HepG2 (cell line): ENCODE data around the genes TAMM41 and PPARG.

DNA sequence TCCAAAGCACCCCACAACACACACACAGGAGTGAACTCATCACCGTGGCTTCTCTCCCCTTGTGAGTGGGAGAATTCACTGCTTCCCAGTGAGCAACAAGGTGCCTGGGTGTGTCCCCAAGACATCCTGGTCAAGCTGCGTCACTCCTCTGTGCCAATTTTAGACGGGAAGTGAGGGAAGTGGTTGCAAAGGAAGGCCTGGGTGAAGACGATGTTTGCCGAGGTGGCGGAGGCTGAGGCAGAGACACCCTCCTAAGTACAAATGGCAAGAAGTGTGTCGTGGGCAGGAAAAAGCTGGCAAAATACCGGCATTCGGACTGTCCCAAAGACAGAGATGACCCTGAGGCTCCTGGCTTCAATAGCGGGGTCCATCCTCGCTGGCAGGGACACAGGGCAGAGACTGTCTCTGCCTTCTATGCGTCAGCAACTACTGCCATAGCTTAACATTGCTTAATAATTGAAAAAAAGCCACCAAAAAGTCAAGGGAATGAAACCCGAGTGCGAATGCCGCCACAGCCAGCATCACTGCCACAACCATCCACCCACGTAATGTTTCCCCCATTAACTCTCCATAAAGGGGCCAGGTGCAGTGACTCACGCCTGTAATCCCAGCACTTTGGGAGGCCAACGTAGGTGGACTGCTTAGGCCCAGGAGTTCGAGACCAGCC lies 72.8 kb downstream of the VGLL4 start:
- RRBS, 2 experiments = no CpG with 5 or more reads among the region's 19 CpGs
CAGE:
- cytosol, long polyA minus RNA = no peak
- cytosol, long polyA plus RNA = no peak
- long polyA plus RNA = no peak
- nucleus, long polyA minus RNA = no peak
- nucleus, long polyA plus RNA = no peak

- RRBS, 2 experiments = no CpG with 5 or more reads among the region's 15 CpGs
CAGE:
- cytosol, long polyA minus RNA = no peak
- cytosol, long polyA plus RNA = no peak
- long polyA plus RNA = no peak
- nucleus, long polyA minus RNA = no peak
- nucleus, long polyA plus RNA = no peak
Observed at GRCh38 chr3:11590988-11591935, 52.5 kb downstream of the VGLL4 start.

- RRBS, 2 experiments = no CpG with 5 or more reads among the region's 25 CpGs
CAGE:
- cytosol, long polyA minus RNA = no peak
- cytosol, long polyA plus RNA = no peak
- long polyA plus RNA = no peak
- nucleus, long polyA minus RNA = no peak
- nucleus, long polyA plus RNA = no peak
Observed at GRCh38 chr3:11609963-11610794, 33.5 kb downstream of the VGLL4 start.

DNA sequence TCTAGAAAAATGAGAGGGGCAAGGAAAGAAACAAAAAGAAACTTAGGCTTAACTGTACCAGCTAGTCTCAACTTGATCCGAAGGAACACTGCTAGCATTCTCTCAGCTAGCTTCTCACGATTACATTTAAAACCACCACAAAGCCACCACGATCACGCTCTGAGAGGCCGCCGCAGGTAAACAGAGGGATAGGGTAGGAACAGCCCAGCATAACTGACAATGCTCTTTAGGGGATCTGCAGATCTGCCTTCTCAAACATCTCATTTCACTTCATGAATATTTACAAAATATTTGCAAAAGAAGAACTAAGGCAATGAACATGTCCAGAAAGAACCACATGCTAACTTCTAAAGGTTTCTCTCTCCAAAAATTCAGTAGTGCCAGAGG lies 19.0 kb downstream of the VGLL4 start:
- RRBS, 2 experiments = no CpG with 5 or more reads among the region's 6 CpGs
CAGE:
- cytosol, long polyA minus RNA = no peak
- cytosol, long polyA plus RNA = no peak
- long polyA plus RNA = no peak
- nucleus, long polyA minus RNA = no peak
- nucleus, long polyA plus RNA = no peak

DNA sequence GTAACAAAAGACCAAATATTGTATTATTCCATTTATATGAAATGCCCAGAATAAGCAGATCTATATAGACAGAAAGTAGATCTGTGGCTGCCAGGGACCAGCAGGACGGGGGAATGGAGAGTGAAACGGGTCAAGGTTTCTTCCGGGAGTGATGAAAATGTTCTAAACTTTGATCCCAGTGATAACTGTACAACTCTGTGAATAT lies 18.0 kb downstream of the VGLL4 start:
- RRBS, 2 experiments = no CpG with 5 or more reads among the region's 3 CpGs
CAGE:
- cytosol, long polyA minus RNA = no peak
- cytosol, long polyA plus RNA = no peak
- long polyA plus RNA = no peak
- nucleus, long polyA minus RNA = no peak
- nucleus, long polyA plus RNA = no peak

DNA sequence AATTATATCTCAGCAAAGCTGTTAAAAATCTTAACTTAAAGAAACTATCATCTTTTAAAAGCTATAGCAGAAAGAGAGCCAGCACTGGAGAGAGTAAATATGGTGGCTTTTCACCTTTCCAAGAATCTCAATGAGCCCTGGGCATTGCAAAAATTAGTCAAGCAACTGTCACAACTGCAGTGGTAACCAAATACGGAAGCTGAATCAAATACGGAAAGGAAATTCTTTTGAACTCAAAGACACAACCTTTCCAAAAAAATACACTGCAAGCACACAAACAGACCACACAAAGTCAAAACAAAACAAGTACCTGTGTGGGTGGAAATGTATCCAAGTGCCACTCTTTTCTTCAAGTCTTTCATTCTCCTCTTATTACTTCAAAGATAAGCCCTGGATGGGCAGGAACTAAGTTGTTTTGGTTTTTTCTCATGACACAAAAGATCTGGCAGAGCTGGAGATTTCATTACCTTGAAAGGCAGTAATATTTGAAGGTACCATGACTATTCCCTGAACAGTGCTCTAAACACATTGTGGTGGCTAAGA lies 17.6 kb downstream of the VGLL4 start:
- RRBS, 2 experiments = no CpG with 5 or more reads among the region's 2 CpGs
CAGE:
- cytosol, long polyA minus RNA = no peak
- cytosol, long polyA plus RNA = no peak
- long polyA plus RNA = no peak
- nucleus, long polyA minus RNA = no peak
- nucleus, long polyA plus RNA = no peak

DNA sequence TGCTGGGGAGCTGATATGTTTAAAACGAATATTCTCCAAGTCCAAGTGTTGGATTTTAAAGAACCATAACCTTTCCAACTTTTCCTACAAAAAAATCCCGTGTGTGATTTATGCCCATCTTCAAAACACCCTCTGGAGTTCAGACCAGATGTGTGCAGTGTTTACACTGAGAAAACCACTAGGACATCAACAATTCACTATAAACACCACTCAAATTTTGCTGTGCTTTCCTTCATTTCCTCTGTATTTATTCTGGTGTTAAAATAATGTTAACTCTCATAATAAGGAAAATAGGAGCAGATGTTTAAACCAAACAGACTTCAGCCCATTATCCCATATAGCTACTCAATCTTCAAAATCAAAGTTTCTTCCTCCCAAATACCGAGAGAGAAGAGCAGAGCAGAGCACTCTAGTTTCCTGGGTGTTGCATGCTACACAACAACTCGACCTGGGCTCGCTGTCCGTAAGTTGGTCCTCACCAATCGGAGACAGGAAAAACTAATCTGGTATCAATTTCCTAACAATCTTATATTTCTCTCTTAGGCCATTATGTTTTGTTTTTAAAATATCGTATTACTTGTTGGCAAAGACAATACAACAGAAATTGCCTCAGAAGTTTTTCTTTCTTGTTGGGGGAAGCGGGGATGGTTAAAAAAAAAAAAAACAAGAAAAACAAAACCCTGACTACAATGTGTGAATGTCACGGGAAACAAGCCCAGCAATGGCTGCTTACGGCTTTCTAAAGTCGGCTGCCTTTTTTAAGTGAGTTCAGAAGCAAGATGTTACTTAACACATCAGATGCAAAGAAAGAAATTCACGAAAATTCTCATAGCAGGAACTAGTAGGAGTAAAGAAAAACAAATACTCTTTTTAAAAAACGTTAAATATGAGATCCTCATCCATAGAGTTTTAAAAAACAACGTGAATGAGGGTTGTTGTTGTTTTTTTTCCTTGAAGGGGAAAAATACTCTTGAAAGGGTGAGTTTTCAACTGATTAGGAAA lies 2.0 kb downstream of the VGLL4 start:
- RRBS, 2 experiments = no CpG with 5 or more reads among the region's 15 CpGs
CAGE:
- cytosol, long polyA minus RNA = no peak
- cytosol, long polyA plus RNA = no peak
- long polyA plus RNA = no peak
- nucleus, long polyA minus RNA = no peak
- nucleus, long polyA plus RNA = no peak

DNA sequence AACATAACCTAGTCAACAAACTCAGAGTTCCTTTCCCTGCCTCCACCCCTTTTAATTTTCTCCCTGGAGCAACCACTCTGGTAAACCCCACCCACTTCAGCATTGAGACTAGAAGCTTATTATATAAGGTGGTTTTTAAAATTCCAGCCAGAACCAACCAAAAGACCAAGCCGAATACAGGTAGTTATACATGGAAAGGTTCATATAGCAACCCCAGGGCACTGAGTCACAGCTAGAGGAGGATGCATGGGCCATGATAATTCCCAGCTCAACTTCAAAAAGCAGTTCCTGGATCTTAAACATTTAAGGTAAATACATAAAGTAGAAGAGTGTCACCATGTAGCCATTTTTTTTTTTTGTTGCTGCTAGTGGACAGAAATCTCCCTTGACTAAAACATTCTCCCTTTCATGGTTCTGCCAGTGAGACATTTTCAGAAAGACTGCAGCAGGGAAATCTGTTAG lies 54.8 kb downstream of the TAMM41 start:
- RRBS, 2 experiments = no CpG with 5 or more reads among the region's 1 CpG
CAGE:
- cytosol, long polyA minus RNA = no peak
- cytosol, long polyA plus RNA = no peak
- long polyA plus RNA = no peak
- nucleus, long polyA minus RNA = no peak
- nucleus, long polyA plus RNA = no peak

DNA sequence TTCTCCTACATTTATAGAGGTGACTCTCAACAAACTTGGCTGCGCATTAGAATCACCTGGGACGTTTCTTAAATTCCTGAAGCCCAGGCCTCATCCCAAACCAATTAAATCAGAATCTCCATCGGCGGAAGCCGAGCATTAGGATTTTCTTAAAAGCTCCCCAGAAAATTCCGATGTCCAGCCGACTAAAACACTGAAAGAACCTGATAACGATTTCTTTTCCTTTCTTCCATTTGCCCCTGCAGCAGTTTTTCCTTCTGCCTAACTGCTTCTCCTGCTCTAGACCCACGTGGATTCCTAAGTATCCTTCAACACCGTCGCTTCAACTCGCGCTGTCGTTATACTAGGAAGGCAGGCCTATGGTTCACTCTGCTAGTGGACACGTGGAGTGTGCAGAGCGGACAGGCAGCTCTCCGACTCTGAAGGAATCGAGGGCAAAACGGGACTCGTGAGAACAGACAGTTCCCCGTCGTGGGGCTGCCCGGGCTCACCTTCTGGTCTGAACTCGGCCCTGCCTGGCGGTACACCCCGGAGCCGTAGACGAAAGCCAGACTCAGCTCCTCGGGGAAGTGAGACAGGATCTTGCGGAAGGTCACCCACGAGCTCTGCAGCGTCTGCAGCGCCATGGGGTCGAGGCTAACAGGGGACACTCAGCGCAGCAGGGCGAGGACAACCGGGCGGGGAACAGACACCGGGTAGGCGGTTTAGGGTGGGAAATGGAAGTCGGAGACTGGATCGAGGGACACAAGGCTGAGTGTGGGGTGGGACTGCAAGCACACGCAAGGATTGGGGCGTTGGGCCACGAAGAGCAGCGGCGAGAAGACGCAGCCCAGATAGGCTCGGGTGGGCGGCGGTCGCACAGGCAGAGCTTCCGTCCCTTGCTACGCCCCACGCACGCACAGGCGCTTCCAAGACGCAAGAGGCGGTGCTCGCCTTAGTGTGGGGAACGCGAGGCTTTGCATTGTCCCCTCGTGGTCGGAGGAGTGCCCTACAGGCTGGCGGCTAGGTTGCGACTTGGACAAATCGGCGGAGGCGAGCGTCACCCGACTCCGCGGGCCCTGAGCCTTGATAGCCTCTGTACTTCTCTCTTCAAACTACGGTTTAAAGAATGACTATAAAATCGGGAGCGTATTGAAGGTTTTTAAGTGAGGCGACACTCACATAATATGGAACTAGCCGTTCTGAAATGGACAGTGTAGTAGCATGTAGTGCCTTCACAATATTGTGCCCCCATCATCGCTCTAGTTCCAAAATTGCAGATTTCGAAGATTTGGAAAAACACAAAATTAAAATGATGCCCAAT lies at the start of gene TAMM41:
Gene TAMM41, minus strand, starts transcription at position 875 of the 1,303 bp plus-strand sequence.
- RRBS, 2 experiments = 2% methylated on average over 4 of the region's 80 CpGs
CAGE:
- cytosol, long polyA minus RNA = start-site peak on the minus strand centred at position 856 of the sequence, 43 bp wide, 136 reads
- cytosol, long polyA plus RNA = no peak
- long polyA plus RNA = no peak
- nucleus, long polyA minus RNA = no peak
- nucleus, long polyA plus RNA = start-site peak on the minus strand centred at position 863 of the sequence, 46 bp wide, 156 and 406 reads in 2 replicates

DNA sequence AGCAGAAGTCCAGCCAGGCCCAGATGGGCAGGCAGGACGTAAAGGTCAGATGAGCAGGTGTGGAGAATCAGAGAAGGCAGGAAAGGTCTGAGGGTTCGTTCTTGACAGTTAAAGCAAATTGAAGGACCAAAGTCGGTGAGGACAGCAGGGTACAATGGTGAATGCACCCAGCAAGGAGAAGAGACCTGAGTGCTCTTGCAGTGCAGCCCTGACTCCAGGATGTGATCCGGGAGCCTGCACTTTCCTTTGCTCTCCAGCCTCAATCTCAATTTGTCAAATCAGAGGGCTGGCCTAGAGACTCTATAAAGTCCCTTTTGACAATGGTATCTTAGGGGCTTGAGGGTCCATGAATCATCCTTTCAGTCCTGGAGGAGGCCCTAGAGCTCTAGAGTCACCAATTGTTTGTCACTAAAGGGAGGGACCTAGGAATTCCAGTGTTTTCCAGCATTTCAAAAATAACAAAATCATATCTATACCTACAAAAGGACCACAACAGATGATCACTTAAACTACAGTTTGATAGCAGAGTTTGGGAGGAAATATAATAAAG lies 9.3 kb downstream of the TIMP4 start:
- RRBS, 2 experiments = no CpG with 5 or more reads among the region's 4 CpGs
CAGE:
- cytosol, long polyA minus RNA = no peak
- cytosol, long polyA plus RNA = no peak
- long polyA plus RNA = no peak
- nucleus, long polyA minus RNA = no peak
- nucleus, long polyA plus RNA = no peak

- RRBS, 2 experiments = 2 to 5% methylated on average over 54 of the region's 121 CpGs
CAGE:
- cytosol, long polyA minus RNA = start-site peak on the plus strand at chr3:12287910-12287950, 14 reads
- cytosol, long polyA plus RNA = start-site peak on the plus strand at chr3:12287873-12287930, 19 and 48 reads in 2 replicates
- long polyA plus RNA = start-site peak on the plus strand at chr3:12287871-12287998, 130 and 113 reads in 2 replicates
- nucleus, long polyA minus RNA = no peak
- nucleus, long polyA plus RNA = start-site peak on the plus strand at chr3:12287906-12287966, 25 and 55 reads in 2 replicates
Observed at GRCh38 chr3:12287323-12288449, 1.2 kb upstream of the PPARG start.

GRCh38 chr3:12288450-12289463 lies at the start of gene PPARG:
TSS of gene PPARG (plus strand) at chr3:12289070.
- RRBS, 2 experiments = under 1 to 2% methylated on average over 21 of the region's 55 CpGs
CAGE:
- cytosol, long polyA minus RNA = start-site peak on the plus strand at chr3:12288987-12289041, 31 reads
- cytosol, long polyA plus RNA = start-site peak on the plus strand at chr3:12288985-12289092, 27 and 37 reads in 2 replicates
- long polyA plus RNA = start-site peak on the plus strand at chr3:12288997-12289051, 43 and 32 reads in 2 replicates
- nucleus, long polyA minus RNA = no peak
- nucleus, long polyA plus RNA = start-site peak on the plus strand at chr3:12288484-12288834, 32 and 36 reads in 2 replicates; start-site peak on the plus strand at chr3:12288997-12289052, 22 and 72 reads in 2 replicates

GRCh38 chr3:12397917-12398692 lies 86.2 kb upstream of the TSEN2 start:
- RRBS, 2 experiments = no CpG with 5 or more reads among the region's 4 CpGs
CAGE:
- cytosol, long polyA minus RNA = no peak
- cytosol, long polyA plus RNA = no peak
- long polyA plus RNA = no peak
- nucleus, long polyA minus RNA = no peak
- nucleus, long polyA plus RNA = no peak

DNA sequence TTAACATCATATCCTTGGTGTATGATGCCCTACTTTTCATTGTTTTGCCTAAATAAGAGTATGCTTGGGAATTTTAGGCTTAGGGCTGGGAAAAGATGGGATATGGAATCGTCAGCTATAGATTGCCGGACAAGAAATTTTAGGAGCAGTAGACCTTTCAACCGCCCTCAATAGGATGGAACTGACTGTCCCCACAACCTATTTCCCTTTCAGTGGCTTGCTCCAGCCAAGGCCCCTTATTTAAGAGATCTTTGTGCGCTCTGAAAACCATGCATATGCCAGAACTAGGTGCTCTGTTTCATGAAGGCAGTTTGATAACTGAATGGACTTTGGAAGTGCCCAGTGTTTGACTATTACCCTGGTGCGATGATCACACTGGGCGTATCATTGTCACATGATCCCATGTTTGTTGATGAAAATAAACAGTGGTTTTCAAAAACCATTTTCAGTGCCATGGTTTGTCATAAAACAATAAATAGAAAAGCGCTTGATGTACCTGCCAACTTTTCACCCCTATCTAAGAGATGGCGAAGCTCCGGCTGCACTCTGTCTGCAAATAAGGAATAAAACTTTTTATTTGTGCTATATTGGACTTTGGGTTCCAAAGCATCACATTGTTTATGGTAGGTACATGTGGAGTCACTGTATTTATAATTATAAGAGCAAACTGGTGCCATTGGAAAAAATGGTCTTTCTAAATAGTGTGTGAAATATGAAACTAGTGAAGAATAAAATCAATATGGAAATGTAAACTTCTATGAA lies 74.1 kb upstream of the TSEN2 start:
- RRBS, 2 experiments = no CpG with 5 or more reads among the region's 9 CpGs
CAGE:
- cytosol, long polyA minus RNA = start-site peak on the minus strand centred at position 307 of the sequence, 28 bp wide, 20 reads
- cytosol, long polyA plus RNA = no peak
- long polyA plus RNA = no peak
- nucleus, long polyA minus RNA = no peak
- nucleus, long polyA plus RNA = no peak

DNA sequence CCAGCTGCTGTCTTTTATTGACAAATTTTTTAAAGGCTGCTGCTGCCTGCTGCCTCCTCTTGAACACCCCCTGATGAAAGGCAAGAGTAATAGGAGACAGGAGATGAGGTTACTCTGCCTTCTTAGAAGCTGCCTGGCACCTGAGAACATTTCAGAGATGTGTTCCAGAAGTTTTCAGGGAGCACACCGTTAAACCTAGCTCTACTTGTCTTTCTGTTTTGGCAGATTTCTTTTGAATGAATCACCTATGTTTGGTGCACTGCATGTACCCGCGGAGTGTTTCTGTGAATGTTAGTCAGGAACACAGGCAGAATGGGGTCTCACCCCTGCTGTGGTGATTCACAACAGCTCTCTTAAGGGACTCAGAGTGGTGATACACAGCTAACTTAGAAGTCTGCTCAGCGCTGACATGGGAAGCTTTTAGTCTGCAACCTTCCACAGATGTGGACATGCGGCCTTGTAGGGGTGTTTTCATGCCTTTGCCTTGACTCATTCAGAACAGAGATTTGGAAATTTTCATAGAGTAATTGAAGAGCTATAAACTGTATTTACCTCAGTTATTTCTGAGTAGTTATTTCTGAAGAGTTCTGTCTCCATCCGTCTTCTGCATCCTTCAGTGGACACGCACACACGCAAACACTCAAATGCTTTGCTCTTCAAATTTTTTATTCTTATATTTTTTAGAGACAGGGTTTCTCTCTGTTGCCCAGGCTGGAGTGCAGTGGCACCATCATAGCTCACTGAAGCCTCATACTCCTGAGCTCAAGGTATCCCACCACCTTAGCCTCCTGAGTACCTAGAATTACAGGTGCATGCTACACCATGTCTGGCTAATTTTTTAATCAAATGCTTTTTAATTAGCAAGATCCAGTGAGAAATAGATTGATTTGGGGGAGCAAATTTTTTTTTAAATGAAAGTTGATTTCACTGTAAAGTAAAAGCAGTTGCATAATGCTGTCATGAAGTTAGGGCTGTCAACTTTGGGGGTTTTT lies 24.2 kb downstream of the TSEN2 start:
- RRBS, 2 experiments = no CpG with 5 or more reads among the region's 8 CpGs
CAGE:
- cytosol, long polyA minus RNA = no peak
- cytosol, long polyA plus RNA = no peak
- long polyA plus RNA = no peak
- nucleus, long polyA minus RNA = no peak
- nucleus, long polyA plus RNA = no peak

- RRBS, 2 experiments = no CpG with 5 or more reads among the region's 13 CpGs
CAGE:
- cytosol, long polyA minus RNA = no peak
- cytosol, long polyA plus RNA = no peak
- long polyA plus RNA = no peak
- nucleus, long polyA minus RNA = no peak
- nucleus, long polyA plus RNA = no peak
Observed at GRCh38 chr3:12648385-12649058, 15.4 kb downstream of the RAF1 start.

GRCh38 chr3:12662438-12663308 lies 1.2 kb downstream of the RAF1 start:
- RRBS, 2 experiments = no CpG with 5 or more reads among the region's 24 CpGs
CAGE:
- cytosol, long polyA minus RNA = no peak
- cytosol, long polyA plus RNA = no peak
- long polyA plus RNA = no peak
- nucleus, long polyA minus RNA = no peak
- nucleus, long polyA plus RNA = no peak

DNA sequence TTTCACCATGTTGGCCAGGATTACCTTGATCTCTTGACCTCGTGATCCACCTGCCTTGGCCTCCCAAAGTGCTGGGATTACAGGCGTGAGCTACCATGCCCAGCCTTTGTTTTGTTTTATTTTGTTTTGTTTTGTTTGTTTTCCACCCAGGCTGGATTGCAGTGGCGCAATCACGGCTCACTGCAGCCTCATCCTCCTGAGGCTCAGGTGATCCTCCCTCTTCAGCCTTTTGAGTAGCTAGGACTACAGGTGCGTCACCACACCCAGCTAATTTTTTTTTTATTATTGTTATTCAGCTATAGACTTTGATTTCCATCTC lies 12.7 kb upstream of the RAF1 start:
- RRBS, 2 experiments = no CpG with 5 or more reads among the region's 5 CpGs
CAGE:
- cytosol, long polyA minus RNA = no peak
- cytosol, long polyA plus RNA = no peak
- long polyA plus RNA = no peak
- nucleus, long polyA minus RNA = no peak
- nucleus, long polyA plus RNA = no peak

GRCh38 chr3:12757985-12758512 lies 1.0 kb downstream of the TMEM40 start:
- RRBS, 2 experiments = no CpG with 5 or more reads among the region's 3 CpGs
CAGE:
- cytosol, long polyA minus RNA = no peak
- cytosol, long polyA plus RNA = no peak
- long polyA plus RNA = no peak
- nucleus, long polyA minus RNA = no peak
- nucleus, long polyA plus RNA = no peak

GRCh38 chr3:12809990-12810902 lies 13.8 kb downstream of the CAND2 start:
- RRBS, 2 experiments = 0 to 2% methylated on average over 9 of the region's 54 CpGs
CAGE:
- cytosol, long polyA minus RNA = no peak
- cytosol, long polyA plus RNA = no peak
- long polyA plus RNA = no peak
- nucleus, long polyA minus RNA = no peak
- nucleus, long polyA plus RNA = no peak